ENCODE measurements around the gene CEP57.

- PRO-cap, 5 experiments = no peak in any of the 5 experiments
- RAMPAGE, long total RNA, 2 experiments = no peak in any of the 2 experiments
- RRBS = no CpG with 5 or more reads among the region's 1 CpG
Measured at GRCh38 chr11:94629795-94630126, 62.6 kb downstream of the PIWIL4 start.

DNA sequence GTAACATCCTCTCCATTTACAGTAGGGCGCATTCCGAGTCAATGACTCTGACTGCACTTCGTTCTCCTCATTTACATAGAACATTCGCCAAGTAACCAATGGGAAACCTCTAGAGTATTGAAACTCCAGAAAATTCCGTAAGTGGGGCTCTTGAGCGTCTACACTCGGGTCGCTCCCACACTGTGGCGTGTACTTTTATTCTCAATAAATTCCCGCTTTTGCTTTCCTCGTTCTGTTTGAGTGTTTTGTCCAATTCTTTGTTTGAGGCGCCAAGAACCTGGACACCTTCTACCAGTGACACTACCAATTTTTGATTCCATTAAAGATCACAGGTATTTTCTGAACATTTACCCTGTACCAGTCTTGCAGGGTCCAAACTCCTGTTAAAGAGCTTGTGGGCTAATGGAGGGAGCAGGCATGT is 90.1 kb downstream of the PIWIL4 start:
- PRO-cap, 5 experiments = no peak in any of the 5 experiments
- RAMPAGE, long total RNA, 2 experiments = no peak in any of the 2 experiments
- RRBS = no CpG with 5 or more reads among the region's 12 CpGs

DNA sequence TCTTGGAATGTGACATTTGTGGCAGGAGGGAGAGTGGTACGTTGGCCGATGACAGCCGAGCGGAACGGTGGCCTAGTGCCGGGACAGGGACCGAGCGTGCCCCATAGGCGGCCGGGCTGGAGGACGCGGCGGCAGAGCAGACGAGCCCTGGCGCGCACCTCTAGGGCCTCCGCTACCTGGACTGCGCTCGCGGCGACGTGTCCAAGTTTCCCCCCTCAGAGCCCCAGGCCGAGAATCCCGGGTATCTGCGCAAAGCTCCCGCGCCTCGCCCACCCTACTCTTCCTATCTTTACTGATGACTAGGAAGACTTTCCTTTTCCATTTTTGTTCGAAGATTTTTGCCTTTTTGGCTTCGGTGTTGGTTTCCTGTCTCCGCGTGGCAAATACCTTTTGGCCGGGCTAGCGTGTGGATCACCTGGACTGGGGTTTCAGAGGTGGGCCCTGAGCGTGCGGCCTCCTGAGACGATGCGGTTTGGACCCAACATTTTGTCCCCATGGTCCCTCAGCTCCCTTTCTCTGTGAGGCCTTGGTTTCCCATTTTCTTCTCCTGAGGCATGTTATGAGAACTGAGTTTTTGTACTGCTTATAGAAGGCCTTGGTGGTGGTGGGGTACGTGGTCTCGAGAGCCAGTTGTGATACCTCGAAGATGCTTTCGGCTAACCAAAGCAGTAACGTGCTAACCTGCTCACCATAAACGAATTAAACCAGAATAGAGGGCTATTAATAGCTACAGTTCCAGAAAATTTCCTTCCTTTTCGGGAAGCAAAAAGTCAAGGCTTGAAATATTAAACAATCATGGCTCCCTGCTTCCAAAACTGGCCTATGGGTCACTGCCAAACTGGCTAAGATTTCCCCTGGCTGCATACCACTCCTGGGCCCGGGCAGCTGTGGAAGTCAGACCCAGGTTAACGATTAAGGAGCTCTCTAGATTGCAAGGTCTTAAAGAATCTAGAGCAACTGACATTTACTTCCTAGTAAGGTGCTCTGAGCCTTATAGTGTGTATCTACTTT is 1.4 kb downstream of the AMOTL1 start:
- PRO-cap, 5 experiments = peak in 2 of 5 experiments; most common minus-strand start position 183 of the sequence (in 2)
- RAMPAGE, long total RNA, 2 experiments = no peak in any of the 2 experiments
- RRBS = 0% methylated on average over 2 of the region's 47 CpGs

DNA sequence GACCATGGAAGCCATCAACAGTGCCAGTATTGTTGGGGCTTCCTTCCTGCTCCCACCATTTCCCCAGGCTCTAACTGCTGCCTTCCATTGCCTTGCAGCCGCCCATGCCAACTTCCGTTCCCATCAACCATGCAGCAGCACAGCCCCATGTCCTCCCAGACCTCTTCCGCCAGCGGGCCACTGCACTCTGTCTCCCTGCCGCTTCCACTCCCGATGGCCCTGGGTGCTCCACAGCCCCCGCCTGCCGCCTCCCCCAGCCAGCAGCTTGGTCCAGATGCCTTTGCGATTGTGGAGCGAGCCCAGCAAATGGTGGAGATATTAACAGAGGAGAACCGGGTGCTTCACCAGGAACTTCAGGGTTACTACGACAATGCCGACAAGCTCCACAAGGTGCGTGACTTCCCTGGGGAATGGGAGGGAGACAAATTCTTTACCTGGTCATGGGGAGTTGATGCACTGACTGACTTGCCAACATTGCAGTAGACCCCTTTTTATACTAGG is 53.3 kb downstream of the AMOTL1 start:
- PRO-cap, 5 experiments = no peak in any of the 5 experiments
- RAMPAGE, long total RNA, 2 experiments = no peak in any of the 2 experiments
- RRBS = no CpG with 5 or more reads among the region's 14 CpGs

GRCh38 chr11:94924572-94924937 is 48.8 kb downstream of the CWC15 start:
- PRO-cap, 5 experiments = no peak in any of the 5 experiments
- RAMPAGE, long total RNA, 2 experiments = no peak in any of the 2 experiments
- RRBS = no CpG with 5 or more reads among the region's 5 CpGs

- PRO-cap, 5 experiments = no peak in any of the 5 experiments
- RAMPAGE, long total RNA, 2 experiments = no peak in any of the 2 experiments
- RRBS = no CpG with 5 or more reads among the region's 6 CpGs
Measured at GRCh38 chr11:94925328-94925764, 48.0 kb downstream of the CWC15 start.

DNA sequence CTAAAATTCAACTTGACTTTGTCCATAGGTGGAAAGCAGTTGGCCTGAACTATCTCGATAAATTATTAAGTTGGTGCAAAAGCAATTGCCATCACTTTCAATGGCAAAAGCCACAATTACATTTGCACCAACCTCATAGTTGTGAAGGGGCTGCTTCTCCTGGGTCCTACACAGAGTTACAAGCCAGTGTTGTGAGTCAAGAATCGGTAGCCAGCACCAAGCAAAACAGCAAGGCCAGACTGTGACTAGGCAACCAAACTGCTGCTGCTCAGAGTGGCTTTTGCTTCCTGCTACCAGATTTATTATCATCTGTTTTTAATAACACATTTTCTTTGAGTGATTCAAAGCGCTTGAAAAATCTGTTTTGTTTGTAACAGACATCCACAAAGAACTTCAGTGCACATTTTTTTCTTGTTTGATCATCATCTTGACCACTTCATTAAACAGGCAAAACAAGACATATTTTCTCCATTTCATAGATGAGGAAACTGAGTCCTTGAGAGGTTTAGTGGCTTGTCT is 40.2 kb downstream of the CWC15 start:
- PRO-cap, 5 experiments = no peak in any of the 5 experiments
- RAMPAGE, long total RNA, 2 experiments = no peak in any of the 2 experiments
- RRBS = no CpG with 5 or more reads among the region's 3 CpGs

DNA sequence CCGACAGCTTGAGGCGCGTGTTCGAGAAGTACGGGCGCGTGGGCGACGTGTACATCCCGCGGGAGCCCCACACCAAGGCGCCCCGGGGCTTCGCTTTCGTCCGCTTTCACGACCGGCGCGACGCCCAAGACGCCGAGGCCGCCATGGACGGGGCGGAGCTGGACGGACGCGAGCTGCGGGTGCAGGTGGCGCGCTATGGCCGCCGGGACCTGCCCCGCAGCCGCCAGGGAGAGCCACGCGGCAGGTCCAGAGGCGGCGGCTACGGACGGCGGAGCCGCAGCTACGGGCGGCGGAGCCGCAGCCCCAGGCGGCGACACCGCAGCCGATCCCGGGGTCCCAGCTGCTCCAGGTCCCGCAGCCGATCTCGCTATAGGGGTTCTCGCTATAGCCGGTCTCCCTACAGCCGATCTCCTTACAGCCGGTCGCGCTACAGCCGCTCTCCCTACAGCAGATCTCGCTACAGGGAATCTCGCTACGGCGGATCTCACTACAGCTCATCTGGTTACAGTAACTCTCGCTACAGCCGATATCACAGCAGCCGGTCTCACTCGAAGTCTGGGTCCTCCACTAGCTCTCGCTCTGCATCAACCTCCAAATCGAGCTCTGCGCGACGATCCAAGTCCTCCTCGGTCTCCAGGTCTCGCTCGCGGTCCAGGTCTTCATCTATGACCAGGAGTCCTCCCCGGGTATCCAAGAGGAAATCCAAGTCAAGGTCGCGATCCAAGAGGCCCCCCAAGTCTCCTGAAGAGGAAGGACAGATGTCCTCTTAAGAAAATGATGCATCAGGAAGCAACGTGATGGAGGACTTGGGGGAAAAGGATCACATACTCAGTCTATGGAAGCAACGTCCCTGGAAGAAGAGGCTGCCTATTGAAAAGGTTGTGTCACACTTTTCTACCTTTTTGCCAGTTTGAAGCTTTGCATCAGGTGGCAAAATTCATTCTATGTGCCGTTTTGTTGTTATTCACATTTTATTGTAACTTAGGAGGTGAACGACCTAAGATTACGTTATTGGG is 895 bp downstream of the SRSF8 start:
- PRO-cap, 5 experiments = peak in 4 of 5 experiments; most common plus-strand start position 243 of the sequence (in 2); most common minus-strand start position 168 of the sequence (in 2)
- RAMPAGE, long total RNA, 2 experiments = no peak in any of the 2 experiments
- RRBS = under 1% methylated on average over 4 of the region's 88 CpGs

DNA sequence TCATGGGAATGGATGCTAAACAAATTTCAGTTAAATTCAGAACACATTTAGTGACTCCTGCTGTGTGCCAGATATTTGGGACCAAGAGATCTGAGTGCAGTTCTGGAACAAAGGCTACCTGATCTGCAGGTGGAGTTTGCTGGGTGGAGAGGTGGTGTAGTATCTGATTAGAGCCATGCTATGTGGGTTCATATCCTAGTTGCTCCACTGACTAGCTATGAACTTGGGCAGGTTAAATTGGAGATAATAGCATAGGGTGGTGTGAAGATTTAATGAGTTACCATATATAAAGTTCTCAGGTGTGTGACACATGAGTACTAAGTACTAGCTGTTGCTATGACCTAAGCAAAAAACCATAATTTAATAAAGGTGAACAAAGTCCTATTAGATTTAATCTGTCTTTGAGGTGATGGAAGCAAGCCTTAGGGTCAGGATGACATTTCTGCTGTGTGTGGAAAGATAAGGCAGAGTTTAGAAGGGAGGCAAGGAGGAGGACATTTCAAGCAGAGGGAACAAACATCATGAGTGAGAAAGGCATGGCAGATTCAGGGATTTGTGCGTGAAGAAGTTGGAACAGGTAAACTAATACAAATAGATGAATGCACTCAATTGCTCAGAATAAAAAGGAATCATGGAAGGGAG is 2.1 kb downstream of the ENDOD1 start:
- PRO-cap, 5 experiments = no peak in any of the 5 experiments
- RAMPAGE, long total RNA, 2 experiments = no peak in any of the 2 experiments
- RRBS = no CpG with 5 or more reads among the region's 1 CpG

DNA sequence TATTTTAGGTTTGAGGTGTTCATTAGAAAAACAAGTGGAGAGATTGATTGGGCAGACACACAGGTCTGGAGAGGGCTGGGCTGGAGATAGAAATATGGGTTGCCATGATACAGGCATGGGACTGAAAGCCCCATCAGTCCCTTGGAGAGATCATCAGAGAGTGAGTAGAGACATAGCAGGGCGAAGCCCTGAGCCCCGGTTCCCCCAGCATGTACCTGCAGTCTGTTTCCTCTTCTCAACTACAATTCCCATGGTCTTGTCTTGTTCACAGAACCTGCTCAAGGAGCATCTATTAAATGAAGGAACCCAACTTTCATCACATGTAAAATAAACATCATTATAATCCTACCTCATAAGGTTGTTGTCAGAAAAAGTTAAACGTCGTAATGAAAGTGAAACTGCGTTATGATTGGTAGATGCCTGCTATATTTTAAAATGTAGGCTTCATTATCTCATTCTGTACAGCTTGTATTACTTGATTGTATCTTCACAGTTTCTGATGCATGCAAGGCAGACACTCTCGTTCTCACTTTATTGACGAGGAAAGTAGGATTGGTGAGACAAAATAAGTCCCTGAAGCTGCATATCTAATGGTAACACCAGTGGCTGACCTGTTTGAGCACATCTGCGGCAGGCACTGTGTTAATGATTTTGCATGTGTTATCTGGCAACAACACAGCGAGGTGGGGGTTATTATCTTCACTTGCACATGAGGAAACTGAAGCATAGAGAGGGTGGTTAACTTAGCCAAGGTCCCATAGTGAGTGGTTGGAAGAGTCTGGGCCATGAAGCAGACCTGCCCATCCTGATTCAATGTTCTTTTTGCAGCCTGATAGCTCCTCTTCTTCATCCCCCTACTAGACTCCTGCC is 63.5 kb downstream of the ENDOD1 start:
- PRO-cap, 5 experiments = no peak in any of the 5 experiments
- RAMPAGE, long total RNA, 2 experiments = no peak in any of the 2 experiments
- RRBS = no CpG with 5 or more reads among the region's 9 CpGs

DNA sequence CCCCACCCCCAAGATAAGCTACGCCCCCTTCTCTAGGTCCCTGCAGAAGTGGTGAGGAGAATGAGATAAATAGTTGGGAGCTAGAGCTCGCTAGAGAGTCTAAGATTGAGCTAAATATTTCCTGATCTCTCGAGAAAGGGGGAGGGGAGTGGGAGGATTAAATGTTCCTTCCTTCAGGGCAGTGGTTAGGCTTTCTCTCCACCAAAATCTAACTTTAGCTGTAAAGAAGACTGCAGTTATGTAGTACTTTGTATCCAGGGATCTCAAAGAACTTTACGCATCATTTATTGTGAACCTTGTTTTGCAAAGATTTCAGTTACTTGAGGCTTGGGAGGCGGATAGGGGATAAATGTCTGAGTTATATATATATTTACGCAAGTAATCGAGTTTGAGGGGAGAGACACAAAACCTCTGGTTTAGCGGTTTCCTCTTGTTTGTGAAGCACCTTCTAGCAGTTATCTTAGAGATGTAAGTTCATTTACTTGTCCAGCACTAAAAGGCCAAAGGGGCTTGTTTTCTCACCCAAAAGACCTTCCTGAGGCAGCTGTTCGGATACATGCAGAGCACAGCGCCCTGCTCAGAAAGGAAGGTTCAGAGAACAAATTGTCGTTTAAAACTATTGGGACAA is 635 bp upstream of the SESN3 start:
- PRO-cap, 5 experiments = peak in 5 of 5 experiments; most common plus-strand start position 63 of the sequence (in 3)
- RAMPAGE, long total RNA, 2 experiments = no peak in any of the 2 experiments
- RRBS = no CpG with 5 or more reads among the region's 11 CpGs

DNA sequence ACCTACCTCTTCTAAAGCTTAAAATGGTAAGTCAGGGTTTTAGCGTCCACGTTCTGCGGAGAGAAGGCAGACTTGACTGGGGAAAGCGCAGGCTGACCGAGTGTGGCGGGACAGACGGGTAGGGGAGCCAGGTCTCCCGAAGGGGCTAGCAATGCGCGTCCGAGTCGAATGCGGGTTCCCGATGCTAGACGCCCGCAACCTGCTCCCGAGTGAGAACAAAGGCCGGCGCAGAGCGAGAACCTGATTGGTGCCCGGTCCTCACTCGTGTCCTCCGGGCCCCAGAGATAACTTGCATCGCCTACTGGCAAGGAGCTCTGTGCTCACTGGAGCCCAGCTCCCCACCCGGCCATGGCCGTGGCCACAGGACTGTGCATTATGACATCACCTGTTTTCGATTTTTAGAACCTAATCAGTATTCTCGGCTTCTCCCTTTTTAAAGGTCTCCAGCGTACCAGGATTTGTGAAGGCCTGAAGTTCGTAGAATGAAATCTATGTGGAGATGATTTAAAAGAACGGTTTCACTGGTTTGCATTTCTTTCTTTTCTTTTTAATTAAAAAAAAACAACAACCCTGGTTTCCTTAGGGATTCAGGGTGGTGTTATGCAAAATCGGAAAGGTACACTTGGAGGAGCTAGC is 1.3 kb upstream of the SESN3 start:
- PRO-cap, 5 experiments = peak in 2 of 5 experiments; most common minus-strand start position 170 of the sequence (in 1)
- RAMPAGE, long total RNA, 2 experiments = no peak in any of the 2 experiments
- RRBS = 5% methylated on average over 3 of the region's 32 CpGs

GRCh38 chr11:95487462-95487951 is 256.5 kb upstream of the SESN3 start:
- PRO-cap, 5 experiments = no peak in any of the 5 experiments
- RAMPAGE, long total RNA, 2 experiments = no peak in any of the 2 experiments
- RRBS = no CpG with 5 or more reads among the region's 1 CpG

GRCh38 chr11:95711181-95711515 is 78.4 kb downstream of the FAM76B start:
- PRO-cap, 5 experiments = no peak in any of the 5 experiments
- RAMPAGE, long total RNA, 2 experiments = no peak in any of the 2 experiments
- RRBS = no CpG with 5 or more reads among the region's 5 CpGs

GRCh38 chr11:95785957-95786741 is 3.4 kb downstream of the FAM76B start:
- PRO-cap, 5 experiments = no peak in any of the 5 experiments
- RAMPAGE, long total RNA, 2 experiments = no peak in any of the 2 experiments
- RRBS = no CpG with 5 or more reads among the region's 6 CpGs

DNA sequence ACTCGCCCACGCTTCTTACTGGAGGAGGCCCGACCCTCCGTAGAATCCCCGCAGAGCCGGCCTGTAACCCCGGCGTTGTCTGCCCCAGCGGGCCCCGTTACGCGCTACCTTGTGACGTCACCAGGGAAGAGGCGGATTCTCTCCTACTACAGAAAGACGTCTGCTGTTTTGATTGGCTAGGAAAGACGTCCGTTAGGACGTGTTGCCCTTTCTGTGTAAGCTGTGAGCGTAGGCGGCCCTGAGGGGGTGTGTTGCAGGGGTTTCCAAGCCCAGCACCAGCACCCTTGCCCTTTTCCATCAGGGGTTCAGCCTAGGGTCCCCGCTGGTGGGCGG is at the start of gene CEP57:
Gene CEP57, plus strand, starts transcription at position 208 of the 333 bp plus-strand sequence.
- PRO-cap, 5 experiments = peak in 5 of 5 experiments; most common plus-strand start position 249 of the sequence (in 3); most common minus-strand start position 81 of the sequence (in 3)
- RAMPAGE, long total RNA, 2 experiments = start-site peak on the plus strand in 2 of 2 experiments, centred at positions 235 to 250 of the sequence, 694 to 1,137 reads per replicate; start-site peak on the minus strand in 2 of 2 experiments, centred at positions 99 to 100 of the sequence, 72 to 639 reads per replicate
- RRBS = no CpG with 5 or more reads among the region's 22 CpGs

GRCh38 chr11:96052878-96053326 is 129.0 kb upstream of the MTMR2 start:
- PRO-cap, 5 experiments = no peak in any of the 5 experiments
- RAMPAGE, long total RNA, 2 experiments = no peak in any of the 2 experiments
- RRBS = no CpG with 5 or more reads among the region's 1 CpG

DNA sequence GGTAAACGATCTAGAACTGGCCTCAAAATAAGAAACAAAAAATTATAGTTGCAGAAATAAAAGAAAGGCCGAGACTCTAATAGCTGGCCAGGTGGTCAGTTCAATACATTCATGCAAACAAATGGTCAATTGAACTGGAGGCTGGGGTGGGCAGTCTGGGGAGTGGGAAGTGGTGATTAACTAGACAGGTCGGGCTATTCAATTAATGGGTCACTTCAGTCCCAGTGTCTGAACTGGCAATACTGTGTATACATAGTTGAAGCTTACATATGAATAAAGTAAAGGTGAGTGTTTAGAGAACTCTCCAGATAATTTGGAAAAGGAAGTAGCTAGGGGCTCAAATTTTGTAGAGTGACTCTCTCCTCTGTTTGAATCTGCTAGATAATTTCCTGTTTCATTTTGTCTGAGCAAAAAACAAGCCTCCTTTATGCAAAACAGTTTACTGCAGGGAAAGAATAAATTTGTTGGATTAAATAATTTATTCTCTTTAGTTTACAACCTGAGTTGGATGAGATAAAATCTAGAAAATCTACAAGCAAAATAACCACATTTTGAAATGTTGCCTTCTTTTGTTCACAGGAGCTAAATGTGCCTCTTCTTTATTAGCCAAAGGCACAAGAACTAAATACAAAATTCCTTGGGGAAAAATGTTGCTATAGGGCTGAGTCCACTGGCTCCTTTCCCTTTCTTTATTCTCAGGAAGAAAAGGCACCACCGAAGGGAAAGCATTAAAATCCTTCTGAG is 148.8 kb downstream of the MAML2 start:
- PRO-cap, 5 experiments = no peak in any of the 5 experiments
- RAMPAGE, long total RNA, 2 experiments = no peak in any of the 2 experiments
- RRBS = no CpG with 5 or more reads among the region's 4 CpGs

DNA sequence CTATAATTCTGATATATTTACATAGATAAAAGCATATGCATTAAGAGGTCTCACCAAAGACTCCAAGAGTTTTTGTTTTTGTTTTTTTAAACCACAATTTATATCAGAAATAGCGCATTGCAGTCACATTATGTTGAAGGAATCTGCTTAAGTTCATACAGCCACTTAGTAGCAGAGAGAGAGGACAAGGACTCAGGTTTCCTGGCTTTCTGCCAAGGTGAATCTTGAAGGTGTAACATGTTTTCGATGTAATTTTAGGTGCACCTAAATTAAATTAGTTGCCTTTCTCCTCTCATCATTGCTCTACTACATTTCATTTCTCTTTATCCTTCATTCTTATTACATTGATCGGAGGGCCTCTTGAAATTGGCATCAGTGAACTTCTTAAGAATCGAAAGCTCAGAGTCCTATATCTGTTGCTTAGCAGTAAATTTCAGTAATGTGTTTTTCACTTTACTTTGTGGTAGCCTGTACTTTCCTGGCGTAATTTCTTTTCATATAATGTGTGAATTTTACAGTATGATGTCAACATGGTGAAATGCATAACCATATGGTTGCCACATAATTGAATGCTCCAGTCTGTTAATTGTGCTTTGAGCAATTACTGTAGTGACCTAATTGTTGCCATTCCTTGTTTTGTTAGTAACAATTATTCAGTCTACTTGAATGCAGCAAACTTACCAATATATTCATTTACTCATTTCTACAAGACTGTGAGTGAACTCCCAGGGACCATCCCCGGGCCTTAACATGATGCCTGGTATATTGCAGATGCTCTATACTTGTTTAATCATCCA is 138.2 kb downstream of the MAML2 start:
- PRO-cap, 5 experiments = no peak in any of the 5 experiments
- RAMPAGE, long total RNA, 2 experiments = no peak in any of the 2 experiments
- RRBS = no CpG with 5 or more reads among the region's 6 CpGs

DNA sequence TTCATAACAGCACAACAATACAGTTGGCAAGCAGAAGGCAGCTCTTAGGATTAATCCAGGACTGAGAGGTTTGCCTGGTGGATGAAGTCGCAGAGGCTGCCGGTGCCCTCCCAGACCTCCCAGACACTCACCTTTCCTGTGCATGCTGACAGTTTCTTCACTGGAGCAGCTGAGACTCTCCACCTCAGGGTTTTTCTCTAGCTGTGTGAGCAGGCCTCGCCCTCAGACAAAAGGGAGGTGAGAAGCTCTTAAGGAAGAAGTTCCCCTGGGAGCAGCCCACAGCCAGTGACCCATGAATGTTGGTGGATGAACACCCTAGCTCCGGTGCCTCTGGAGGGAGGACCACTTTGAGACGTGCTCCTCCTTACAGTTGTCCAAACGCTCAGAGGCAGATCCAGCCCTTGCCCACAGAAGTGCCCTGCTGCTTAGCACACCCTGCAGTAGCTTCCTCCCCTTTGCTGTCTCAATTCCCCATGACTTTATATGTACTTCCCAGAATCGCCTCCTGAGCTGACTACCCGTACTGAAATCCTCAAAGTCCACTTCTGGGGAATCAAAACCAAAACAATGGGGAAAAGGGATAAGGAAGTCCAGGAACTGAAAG is 43.6 kb downstream of the MAML2 start:
- PRO-cap, 5 experiments = no peak in any of the 5 experiments
- RAMPAGE, long total RNA, 2 experiments = no peak in any of the 2 experiments
- RRBS = no CpG with 5 or more reads among the region's 8 CpGs

Measured in liver (tissue), 9 donors.